Fallopian tube (tissue), 1 donor: Measurements from ENCODE around the genes IKZF3 and CSF3.

GRCh38 chr17:39753483-39753798 is 15.7 kb downstream of the GRB7 start:
- PRO-cap = no peak

GRCh38 chr17:39755143-39755420 is 17.3 kb downstream of the GRB7 start:
- PRO-cap = no peak

GRCh38 chr17:39757779-39758850 is 20.4 kb downstream of the GRB7 start:
- PRO-cap = no peak

DNA sequence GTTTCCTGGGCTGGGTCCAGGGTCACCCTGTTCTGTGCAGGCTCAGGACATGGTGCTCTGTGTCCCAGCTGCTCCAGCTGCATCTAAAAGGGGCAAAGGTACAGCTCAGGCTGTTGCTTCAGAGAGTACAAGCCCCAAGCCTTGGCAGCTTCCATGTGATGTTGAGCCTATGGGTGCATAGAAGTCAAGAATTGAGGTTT is 40.6 kb downstream of the IKZF3 start:
- PRO-cap = no peak

DNA sequence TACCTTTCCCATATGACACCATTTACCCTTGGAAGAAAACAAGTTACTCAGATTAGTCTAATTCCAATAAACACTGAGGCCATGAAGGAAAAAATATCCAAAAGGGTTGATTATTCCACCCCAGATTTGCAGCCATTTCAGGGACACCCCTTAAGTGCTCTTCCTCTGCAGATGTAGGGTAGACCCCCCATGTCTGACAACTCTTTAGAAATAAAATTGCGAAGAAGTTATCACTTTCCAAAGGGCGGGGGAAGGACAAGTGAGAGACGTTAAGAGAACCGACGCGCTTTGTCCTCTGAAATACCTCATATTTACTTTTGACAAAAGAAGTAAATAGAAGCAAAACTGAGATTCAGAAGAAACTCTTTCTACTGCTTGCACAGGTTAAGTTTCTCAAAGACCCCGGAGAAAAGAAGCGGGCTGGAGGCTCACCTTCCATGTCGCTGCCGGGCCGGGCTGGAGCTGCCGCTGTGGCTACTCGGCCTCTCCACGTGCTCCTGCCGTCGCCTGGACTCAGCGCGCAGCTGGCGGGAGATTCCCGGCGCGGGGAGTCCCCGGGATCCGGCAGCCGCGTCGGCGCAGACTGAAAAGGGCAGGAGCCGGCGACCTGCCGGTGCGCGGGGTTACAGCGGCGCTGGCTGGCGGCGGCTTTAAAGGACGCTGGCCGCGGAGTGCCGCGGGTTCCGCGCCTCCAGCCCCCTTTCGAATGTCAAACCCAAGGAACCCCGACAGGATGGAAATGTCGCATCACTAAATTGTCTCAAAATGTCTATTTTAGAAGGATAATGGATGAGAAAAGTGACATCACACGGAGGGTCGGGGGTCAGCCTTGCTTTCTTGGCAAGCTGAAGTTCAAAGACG is at the start of gene IKZF3:
TSS of gene IKZF3 (minus strand) at position 625 of the 861 bp plus-strand sequence.
- PRO-cap = no peak

GRCh38 chr17:39923610-39924109 is 3.7 kb downstream of the ORMDL3 start:
- PRO-cap = no peak

GRCh38 chr17:39979328-39979862 is 1.2 kb upstream of the PSMD3 start:
- PRO-cap = no peak

GRCh38 chr17:40015321-40015916 is at the start of gene CSF3:
CSF3 (plus strand) TSS chr17:40015440.
- PRO-cap = bidirectional peak, plus-strand start at chr17:40015794, minus-strand start at chr17:40015723

GRCh38 chr17:40036716-40036943 is 17.6 kb downstream of the MED24 start:
- PRO-cap = no peak

DNA sequence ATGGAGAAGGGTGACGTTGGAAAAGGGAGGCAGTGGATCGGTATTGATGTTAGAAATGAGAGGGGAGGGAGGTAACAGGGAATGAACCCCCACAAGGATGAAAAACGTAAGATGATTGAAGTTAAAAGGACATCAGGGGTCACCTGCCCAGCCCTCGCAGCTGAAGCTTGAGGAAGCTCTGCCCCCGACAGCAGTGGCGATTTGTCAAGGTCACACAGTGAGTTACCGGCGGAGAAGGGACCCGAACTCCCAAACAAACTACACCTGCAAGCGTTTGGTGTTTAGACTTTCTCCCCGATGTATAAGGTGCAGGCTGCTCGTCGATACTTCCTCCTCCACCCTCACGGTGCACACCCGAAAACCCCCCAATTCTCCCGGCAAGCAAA is 529 bp upstream of the THRA start:
- PRO-cap = no peak

DNA sequence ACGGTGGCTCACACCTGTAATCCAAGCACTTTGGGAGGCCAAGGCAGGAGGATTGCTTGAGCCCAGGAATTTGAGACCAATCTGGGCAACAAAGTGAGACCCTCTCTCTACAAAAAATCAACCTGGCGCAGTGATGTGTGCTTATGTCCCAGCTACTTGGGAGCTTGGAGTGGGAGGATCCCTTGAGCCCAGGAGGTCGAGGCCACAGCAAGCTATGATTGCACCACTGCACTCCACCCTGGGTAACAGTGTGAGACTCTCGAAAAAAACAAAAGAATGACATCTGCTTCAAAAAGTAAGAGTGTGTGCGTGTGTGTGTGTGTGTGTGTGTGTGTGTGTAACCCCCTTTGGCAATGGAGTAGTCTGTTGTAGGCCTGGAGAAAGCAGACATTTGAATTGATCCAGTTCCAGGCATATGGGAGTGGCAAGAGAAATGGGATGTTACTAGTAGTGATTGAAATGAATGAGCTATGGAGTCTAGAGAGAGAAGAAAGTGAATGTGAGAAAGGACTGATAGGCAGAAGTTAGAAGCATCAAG is 9.8 kb downstream of the CASC3 start:
- PRO-cap = no peak

- PRO-cap = no peak
These were observed 13.2 kb downstream of the RAPGEFL1 start for GRCh38 chr17:40190402-40190993.

DNA sequence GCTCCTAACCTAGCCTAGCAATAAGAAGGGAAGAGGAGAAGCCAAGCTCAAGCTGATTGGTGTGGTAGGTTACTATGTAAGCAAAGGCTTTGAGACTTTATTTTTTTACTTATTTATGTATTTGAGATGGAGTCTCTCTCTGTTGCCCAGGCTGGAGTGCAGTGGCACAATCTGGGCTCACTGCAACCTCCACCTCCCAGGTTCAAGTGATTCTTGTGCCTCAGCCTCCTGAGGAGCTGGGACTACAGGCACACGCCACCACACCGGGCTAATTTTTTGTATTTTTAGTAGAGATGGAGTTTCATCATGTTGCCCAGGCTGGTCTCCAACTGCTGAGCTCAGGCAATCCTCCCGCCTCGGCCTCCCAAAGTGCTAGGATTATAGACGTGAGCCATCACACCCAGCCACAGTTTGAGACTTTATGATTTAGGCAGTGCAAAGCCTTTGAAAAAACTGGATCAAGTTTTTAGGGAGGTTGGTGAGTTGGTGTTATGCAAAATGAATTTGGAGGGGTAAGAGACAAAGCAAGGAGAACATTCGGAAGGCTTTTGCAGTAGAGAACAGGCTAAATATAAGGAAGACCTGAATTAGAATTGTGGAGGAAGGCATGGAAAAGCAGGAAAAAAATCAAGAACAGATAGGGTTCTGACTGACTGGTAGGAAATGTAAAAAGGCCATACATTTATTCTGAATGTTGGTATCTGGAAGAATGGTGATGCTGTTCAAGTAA is 14.6 kb upstream of the CDC6 start:
- PRO-cap = no peak

GRCh38 chr17:40278065-40278846 is 9.4 kb upstream of the CDC6 start:
- PRO-cap = no peak

- PRO-cap = no peak
These were observed 5.7 kb downstream of the CDC6 start for GRCh38 chr17:40293270-40293812.

DNA sequence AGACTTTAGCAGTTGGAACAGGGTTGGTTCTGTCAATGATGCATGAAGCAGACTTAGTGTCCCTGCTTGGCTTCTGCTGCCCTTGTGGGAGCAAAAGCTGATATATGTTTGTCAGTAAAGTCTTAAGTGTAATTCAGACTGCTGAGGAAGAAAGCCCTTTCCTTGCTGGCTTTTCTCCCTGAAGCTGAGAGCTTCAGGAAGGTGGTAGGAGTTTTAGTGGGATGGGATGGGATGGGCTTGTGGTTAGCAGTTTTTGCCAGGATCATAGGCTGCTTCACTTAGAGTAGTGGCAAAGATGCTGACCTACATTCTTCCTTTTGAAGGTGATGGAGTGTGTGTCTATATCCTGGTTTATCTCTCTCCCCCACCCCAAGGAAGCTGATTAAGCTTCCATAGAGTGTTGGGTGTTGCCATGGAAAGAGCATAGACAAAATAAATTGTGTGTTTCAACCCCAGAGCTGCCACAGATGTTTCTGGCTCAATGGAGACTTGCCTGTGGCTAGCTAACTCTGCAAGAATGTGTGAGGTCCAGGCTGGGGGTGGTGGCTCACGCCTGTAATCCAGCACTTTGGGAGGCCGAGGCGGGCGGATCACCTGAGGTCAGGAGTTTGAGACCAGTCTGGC is 4.7 kb upstream of the RARA start:
- PRO-cap = no peak

DNA sequence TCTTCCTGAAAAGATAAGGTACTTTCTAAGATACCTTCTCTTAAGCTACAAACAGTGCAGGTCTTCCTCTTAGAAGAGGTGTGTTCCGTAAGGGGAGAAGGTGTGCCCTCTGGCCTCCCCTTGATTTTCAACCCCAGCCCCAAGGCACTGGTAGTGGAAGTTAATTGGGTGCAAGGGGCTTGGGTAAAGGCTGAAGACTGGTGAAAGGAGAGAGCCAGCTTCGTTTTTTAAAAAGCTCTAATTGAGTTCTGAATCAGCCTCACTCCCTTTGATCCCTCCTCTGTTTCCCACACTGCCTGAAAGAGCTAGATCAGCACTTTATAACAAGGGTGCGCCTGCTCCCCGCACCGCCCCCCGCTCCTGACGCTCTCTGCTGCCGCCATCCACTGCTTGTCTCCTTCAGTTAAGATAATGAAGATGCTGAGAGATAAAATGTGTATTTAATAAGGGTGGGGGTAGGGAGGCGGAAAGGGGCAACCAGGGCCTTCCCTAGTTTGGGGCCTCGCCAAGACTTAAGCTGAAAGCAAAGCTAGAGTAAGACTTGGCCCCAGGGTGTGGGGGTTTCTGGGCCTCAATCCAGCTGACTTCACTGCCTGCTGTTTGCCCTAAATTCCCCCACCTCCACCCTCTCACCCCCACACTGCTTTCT is 2.1 kb upstream of the RARA start:
- PRO-cap = no peak

GRCh38 chr17:40327234-40328177 is 18.5 kb downstream of the RARA start:
- PRO-cap = no peak

- PRO-cap = bidirectional peak, plus-strand start at chr17:40345618, minus-strand start at chr17:40345437; bidirectional peak, plus-strand start at chr17:40345823, minus-strand start at chr17:40345676
These were observed 19.2 kb downstream of the GJD3 start for GRCh38 chr17:40345038-40346030.

GRCh38 chr17:40352906-40353519 is 11.5 kb downstream of the GJD3 start:
- PRO-cap = no peak